Skeletal muscle satellite cell (primary cell): ENCODE data around the gene LGR5.

GRCh38 chr12:70365895-70366054 is 315 bp upstream of the KCNMB4 start:
- CAGE, long polyA plus RNA = no peak

GRCh38 chr12:70367052-70367351 is 912 bp downstream of the KCNMB4 start:
- CAGE, long polyA plus RNA = no peak

GRCh38 chr12:70571719-70572255 is 65.4 kb downstream of the PTPRB start:
- CAGE, long polyA plus RNA = no peak

DNA sequence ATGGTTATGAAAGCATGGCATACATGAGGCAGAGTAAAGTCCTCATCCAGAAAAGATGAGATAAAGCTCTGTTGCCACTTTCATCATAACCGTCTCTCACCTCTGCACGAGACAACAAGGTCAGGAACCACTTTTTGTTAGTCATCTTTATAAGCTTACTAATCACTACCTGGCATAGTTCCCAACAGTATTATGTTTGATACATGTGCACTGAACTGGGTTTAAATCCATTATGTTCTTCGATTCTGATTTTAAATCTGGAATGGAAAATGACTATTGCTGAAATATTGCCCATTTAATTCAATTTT is 31.2 kb downstream of the PTPRB start:
- CAGE, long polyA plus RNA = no peak

- CAGE, long polyA plus RNA = no peak
Measured at GRCh38 chr12:70608646-70609060, 28.6 kb downstream of the PTPRB start.

DNA sequence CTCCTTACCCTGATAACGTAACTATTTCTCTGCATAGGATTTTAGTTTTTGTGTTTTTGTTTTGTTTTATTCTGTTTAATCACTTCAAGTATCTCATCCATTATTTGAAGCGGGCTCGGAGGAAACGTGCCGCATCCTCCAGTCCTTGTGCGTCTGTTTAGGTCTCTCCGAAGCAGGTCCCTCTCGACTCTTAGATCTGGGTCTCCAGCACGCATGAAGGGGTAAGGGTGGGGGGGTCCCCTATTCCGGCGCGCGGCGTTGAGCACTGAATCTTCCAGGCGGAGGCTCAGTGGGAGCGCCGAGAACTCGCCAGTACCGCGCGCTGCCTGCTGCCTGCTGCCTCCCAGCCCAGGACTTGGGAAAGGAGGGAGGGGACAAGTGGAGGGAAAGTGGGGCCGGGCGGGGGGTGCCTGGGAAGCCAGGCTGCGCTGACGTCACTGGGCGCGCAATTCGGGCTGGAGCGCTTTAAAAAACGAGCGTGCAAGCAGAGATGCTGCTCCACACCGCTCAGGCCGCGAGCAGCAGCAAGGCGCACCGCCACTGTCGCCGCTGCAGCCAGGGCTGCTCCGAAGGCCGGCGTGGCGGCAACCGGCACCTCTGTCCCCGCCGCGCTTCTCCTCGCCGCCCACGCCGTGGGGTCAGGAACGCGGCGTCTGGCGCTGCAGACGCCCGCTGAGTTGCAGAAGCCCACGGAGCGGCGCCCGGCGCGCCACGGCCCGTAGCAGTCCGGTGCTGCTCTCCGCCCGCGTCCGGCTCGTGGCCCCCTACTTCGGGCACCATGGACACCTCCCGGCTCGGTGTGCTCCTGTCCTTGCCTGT is at the start of gene LGR5:
Gene LGR5, plus strand, starts transcription at position 496 of the 819 bp plus-strand sequence.
- CAGE, long polyA plus RNA = no peak

DNA sequence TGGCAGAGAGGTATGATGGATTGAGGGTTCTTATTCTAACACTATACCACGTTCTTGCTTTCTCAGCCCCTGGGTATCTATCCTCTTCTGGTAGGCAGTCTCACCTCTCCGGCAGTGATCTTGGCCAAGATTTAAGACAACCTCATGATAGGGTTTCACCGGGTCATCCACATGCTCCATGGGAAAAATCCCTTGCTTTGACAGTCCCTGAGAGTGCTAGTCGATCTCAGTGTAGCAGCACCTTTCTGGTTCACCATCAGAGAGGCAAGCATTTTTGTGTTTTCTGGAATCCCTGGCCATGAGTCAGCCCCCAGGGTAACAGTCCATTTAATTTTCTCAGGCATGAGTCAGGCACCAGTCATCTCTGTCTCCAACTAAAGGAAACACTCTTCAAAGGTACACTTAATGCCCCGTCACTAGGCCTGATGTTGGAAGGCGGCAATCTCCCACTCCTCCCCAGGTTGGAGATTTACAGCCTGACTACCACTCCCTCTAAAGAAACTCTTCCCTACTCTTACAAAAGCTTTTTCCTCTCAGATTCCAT is 24.3 kb downstream of the TMEM19 start:
- CAGE, long polyA plus RNA = no peak

- CAGE, long polyA plus RNA = no peak
Measured at GRCh38 chr12:71840101-71840878, 731 bp downstream of the TBC1D15 start.

- CAGE, long polyA plus RNA = no peak
Measured at GRCh38 chr12:71895542-71896874, 42.6 kb upstream of the TPH2 start.

DNA sequence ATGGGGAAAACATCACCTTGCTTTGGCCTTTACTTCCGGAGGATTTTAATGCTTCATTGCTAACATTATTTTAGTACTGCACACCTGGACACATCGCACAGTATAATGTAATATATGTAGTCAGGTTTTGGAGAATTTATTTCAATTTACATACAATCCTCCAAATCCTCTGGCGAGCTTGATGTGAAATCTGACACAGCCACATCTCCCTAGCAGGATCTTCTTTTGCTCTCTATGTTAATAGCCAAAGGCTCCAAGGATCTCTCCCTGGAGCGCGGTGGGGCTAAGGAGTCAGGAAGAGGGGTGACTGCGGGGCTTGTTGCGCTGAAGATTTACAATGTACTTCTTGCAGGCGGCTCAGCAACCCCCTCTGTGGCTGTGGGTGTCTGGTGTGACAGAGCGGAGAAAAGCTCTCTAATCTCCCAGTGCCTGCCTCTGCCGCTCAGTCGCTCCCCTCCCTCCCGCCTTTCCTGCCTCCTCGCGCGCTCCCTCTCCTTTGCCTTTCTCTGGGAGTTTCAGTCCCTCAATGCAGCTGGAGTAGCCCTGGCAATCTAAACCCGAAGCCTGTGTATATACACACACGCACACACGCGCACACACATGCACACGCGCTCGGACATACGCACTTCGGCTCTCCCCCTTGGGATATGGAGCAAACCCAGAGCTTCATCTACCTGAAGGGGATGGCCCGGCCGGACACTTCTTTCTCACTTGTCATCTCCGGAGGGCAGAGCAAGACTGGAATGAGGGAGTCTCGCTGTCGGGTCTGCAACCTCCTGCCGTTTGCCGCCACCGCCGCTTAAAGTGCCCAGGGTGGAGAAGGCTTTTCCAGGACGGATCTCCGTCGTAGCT is 795 bp upstream of the TRHDE start:
- CAGE, long polyA plus RNA = no peak

DNA sequence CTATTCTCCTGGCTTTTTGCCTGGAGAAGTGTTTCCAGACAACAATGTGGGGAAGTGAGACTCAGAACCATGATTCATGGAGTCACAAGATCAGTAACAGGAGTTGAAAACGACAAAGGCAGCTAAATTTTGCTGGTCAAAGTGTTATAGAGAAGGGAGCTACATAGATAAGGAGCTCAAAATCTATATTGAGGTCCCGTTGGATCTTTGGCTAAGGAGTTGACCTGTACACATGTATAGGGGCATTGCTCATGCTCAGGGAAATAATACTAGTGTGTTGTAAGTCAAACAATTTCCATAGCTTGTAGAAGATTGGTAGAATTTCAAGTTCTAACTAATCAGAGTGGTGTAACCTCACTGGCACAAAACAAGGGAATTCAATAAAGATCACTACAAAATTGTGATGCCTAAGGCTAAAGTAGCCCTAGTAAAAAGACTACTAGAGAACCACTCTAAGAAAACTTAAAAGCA is 475.5 kb downstream of the TRHDE start:
- CAGE, long polyA plus RNA = no peak

DNA sequence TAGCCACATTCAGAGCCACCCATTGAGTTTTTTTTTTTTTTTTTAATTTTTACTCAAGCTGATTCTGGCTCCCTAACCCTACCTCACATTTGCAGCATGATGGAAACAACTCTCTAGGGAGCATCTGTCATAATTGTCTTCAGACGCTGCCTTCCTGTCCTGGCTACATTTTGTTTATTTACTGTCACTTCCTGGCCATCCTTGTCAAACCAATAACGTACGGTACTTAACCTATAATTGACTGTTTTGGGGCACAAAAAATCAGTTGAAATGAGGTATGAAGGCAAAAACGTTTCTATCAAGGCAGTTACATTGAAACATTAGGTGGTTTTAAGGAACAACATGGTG is 2.1 kb downstream of the GLIPR1 start:
- CAGE, long polyA plus RNA = no peak

GRCh38 chr12:75720659-75721280 is 209.4 kb upstream of the KRR1 start:
- CAGE, long polyA plus RNA = no peak

GRCh38 chr12:75779642-75780000 is 268.2 kb upstream of the KRR1 start:
- CAGE, long polyA plus RNA = no peak

DNA sequence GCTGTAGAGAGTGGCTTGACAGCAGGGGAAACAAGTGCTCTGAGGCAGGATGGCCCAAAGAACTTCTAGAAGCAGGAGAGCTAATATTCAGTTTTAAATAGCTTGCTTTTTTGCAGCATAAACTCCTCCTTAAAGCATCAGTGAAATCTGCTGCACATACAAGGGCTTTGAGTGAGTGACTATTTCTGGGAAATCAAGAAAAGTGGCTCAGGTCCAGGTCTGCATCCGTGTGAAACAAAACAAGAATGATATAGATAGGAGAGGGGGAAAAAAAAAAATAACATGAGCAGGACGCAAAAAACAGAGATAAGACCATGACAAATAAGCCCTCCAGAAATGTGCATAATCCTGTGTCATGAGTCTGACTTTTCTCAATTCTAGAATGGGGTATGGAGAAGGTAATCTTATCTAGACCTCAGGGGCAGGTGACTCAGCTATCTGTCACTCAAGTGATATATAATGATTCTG is 270.0 kb upstream of the KRR1 start:
- CAGE, long polyA plus RNA = no peak

DNA sequence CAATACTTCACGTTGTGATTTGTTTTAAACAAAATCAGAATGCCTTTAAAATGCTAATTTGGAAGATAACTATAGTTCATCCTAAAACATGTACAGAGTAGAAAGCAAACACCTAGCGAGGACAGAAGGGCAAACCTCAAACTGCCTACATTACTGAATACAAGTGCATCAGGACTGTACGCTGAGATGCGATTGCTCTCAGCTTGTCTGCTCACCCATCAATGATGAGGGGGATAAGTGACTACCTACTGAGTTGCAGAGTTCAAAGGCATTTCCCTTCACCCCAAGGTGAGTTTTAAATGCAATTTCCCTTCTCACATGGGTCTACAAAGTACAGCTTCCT is 105.8 kb downstream of the NAP1L1 start:
- CAGE, long polyA plus RNA = no peak

GRCh38 chr12:76030441-76031220 is 53.9 kb downstream of the NAP1L1 start:
- CAGE, long polyA plus RNA = no peak

GRCh38 chr12:76043309-76044307 is 40.9 kb downstream of the NAP1L1 start:
- CAGE, long polyA plus RNA = no peak

GRCh38 chr12:76518244-76518940 is 41.2 kb downstream of the OSBPL8 start:
- CAGE, long polyA plus RNA = no peak

DNA sequence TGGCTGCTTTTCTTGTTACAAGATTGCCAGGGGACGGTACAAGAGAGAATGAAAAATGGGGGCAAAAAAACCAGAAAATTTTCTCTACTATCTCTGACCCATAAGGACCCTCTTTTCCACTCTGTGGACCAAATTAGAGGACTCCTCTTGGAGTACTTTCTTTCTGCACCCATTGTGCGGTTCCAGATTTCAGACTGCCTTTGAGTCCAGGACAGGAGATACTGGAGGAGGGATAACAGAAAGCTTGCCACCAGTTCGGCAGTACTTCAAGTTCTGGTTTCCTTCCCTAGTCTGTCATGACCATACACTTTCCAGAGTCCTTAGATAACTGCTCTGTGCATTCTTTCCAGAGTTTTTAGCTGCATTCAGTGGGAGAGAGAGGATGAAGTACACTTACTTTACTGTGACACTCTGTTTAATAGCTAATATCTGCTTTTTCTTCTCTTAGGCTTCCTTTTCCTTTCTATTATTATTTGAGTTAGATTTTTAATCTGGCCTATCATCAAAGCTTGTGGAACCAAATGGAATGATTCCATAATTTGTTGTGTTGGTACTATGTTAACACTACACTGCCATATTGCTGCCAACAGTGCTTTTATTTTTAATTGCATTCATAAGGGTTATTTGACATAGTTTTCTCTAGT is 54.8 kb upstream of the OSBPL8 start:
- CAGE, long polyA plus RNA = no peak